Bronchus (tissue), 1 donor: ENCODE measurements around a stretch of chr12.

DNA sequence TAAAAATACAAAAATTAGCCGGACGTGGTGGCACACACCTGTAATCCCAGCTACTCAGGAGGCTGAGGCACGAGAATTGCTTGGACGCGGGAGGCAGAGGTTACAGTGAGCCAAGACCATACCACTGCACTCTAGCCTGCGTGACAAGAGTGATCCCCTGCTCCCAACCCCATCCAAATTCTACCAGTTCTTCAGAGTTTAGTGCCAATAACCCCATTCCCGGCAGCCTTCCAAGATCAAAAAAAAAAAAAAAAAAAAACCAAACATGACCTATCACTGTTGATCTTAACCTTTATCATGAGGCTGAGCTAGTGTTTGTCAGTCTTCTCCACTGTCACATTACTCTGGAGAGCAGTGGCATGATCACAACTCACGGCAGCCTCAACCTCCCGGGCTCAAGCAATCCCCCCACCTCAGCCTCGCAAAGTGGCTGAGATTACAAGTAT, 31.7 kb upstream of the FAM222A start:
- PRO-cap = no peak

GRCh38 chr12:109715977-109716909, 2.6 kb downstream of the FAM222A start:
- PRO-cap = no peak

DNA sequence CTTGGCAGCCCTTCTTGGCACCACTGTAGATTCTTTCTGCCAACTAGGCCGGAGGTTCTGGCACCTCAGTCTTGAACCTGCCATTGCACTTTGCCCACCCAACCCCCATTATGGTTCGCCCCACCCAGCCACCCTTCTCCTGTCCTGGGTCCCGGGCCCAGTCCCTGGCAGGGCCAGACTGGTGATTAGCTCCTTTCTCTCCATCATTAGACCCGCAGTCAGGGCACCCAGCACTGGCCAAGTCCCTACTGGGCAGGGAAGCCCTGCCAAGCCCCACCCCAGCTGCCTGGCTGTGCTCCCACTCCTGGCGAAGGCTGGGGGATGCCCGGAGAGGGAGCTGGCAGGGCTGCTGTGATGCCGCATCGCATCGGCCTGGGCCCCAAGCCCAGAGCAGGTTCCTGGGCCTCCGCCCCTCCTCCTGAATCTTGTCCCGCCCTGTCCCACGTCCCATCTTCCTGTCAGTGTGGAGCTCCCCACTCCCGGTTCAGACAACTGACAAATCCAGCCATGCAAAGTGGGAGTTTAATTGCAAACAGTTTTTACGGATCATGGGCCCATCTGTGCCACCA, 9.8 kb downstream of the FAM222A start:
- PRO-cap = no peak

- PRO-cap = no peak
These were observed 59.7 kb downstream of the FAM222A start for GRCh38 chr12:109773308-109773821.

GRCh38 chr12:109827843-109828685, 5.1 kb downstream of the TRPV4 start:
- PRO-cap = no peak

DNA sequence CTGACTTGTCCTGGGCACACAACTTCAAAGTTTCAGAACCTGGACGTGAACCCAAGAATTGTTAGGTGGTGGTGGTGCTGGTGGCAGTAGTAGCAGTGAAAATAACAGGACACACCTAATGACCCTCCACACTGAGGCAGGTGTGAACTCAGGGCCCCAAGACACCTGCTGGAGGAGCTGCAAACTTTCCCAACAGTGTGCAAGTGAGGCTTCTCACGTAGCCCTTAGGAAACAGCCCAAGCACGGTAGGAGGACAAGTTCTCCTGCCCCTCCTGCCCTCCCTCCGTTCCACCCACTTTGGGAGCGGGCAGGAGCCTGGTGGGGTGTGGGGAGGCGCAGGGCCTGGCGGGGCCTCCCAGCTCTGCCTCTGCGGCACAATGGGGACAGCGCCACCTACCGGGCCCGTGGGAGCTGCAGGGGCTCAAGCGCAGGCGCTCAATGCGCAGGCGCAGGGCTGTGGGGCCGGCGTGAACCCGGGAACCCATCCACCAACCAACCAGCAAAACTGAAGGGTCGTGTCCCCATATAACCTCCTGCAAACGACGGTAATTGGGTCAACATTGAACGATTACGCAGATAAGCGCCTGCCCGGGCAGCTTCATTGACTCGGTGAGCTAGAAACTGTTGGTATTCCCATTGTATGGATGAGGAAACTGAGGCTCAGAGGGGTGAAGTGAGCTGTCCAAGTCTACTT, 12.0 kb upstream of the TRPV4 start:
- PRO-cap = no peak

DNA sequence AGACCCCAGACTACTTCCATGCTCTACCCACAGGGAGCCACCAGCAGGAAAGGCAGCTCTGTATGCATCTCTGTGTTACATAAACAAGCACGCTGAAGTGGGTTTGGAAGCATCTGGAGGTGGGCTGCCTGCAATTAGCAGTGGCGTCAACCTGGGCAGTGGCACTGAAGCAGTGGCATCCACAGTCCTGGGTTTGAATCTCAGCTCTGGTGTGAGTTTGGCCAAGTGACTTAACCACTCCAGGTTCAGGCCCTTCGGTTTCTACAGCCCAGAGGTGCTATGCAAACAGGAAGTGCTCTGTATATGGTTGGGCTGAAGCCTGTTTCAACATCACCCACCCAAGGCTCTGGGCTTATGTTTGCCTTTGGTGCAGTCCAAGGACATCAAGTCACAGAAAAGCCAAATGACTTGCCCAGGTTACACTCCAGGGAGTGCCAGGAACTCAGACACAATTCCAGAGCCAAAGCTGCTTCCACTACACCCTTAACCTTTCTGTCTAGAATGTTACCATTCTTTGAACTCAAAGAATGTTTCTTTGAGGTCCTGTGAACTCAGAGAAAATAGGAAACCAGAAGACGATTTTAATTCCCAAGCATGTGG, 16.0 kb downstream of the GLTP start:
- PRO-cap = unidirectional peak, plus-strand start at position 451 of the sequence

GRCh38 chr12:109967418-109968021, 28.6 kb downstream of the GIT2 start:
- PRO-cap = no peak

GRCh38 chr12:110000525-110000956, 1.3 kb downstream of the ANKRD13A start:
- PRO-cap = no peak

GRCh38 chr12:110010602-110011939, 11.8 kb downstream of the ANKRD13A start:
- PRO-cap = unidirectional peak, plus-strand start at chr12:110011388

GRCh38 chr12:110060167-110060781, 12.0 kb upstream of the C12orf76 start:
- PRO-cap = bidirectional peak, plus-strand start at chr12:110060478, minus-strand start at chr12:110060362

- PRO-cap = no peak
These were observed 9.7 kb upstream of the IFT81 start for GRCh38 chr12:110114409-110114932.

DNA sequence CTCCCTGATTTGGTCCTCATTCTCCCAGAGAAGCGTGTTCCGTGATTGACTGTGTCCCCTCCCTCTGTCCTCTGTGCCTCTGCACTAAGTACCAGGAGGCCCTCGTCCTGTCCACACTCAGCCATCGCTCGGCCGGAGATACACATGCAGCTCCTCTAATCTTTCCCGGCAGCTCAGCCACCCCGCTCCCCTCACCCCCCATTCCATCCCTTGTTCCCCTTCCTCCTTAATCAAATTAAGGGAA, 28.3 kb upstream of the ATP2A2 start:
- PRO-cap = no peak

GRCh38 chr12:110266812-110267618, 14.0 kb upstream of the ATP2A2 start:
- PRO-cap = no peak

DNA sequence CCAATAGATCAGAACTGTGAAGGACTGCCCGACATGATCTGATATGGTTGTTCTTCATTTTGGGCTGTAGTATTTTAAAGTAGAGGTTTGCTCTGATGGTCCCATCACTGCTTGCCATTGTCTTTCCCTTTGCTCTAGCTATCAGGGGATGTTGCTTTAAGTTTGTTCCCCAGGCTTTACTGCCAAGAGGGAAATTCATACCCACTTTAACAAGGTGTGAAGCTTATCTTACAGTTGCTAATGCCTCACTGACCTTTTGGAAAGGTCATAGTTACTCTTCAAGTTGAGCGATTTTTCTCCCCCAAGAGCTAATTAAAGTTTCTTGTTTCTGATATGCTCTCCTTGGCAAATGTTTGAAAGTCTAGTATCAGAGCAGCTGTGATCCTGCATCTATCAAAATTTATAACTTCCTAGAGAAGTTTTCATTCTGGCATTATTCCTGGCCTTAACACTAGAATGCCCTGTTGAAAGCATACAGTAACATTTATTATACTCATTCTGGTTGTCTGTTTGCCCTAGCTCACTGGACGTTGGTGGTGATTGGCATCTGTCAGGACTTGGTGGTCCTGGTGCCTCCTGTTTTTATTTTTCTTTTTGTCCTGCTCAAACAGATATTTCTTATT, 8.0 kb downstream of the ATP2A2 start:
- PRO-cap = no peak

DNA sequence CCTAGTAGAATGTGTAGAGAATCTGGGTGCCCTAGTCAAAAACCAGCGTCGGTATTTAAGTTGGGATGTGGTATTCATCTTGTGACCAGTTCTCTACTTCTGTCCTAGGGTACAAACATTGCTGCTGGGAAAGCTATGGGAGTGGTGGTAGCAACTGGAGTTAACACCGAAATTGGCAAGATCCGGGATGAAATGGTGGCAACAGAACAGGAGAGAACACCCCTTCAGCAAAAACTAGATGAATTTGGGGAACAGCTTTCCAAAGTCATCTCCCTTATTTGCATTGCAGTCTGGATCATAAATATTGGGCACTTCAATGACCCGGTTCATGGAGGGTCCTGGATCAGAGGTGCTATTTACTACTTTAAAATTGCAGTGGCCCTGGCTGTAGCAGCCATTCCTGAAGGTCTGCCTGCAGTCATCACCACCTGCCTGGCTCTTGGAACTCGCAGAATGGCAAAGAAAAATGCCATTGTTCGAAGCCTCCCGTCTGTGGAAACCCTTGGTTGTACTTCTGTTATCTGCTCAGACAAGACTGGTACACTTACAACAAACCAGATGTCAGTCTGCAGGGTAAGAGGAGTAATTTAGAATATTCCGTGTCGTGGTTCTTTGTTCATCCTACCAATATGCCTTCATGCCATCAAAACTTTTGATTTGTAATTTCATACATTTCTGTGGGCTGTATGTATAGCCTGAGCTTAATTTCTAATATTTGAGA, 46.6 kb downstream of the ATP2A2 start:
- PRO-cap = no peak

GRCh38 chr12:110342099-110342865, 61.2 kb downstream of the ANAPC7 start:
- PRO-cap = no peak

DNA sequence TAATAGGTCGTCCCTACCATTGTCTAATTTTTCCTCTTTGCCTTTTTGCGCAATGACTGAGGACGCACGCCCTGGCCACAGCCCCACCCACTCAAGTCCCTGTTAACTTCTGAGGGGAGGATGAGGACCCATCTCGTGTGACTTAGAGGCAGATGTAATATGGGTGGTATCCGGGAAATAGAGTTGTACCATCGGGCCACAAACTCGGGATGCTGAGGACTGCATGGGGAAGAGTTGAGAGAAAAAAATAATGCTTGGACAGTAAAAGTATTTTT, 240 bp downstream of the RAD9B start:
- PRO-cap = no peak

- PRO-cap = no peak
These were observed 31.8 kb downstream of the RAD9B start for GRCh38 chr12:110533889-110534383.

- PRO-cap = unidirectional peak, plus-strand start at chr12:110582442; unidirectional peak, plus-strand start at chr12:110582520; bidirectional peak, plus-strand start at chr12:110582814, minus-strand start at chr12:110582734
These were observed 614 bp downstream of the PPTC7 start for GRCh38 chr12:110582222-110583186.